AG08470 (cell line): ENCODE measurements around a stretch of chr19.

GRCh38 chr19:4676724-4677465, 6.8 kb upstream of the MYDGF start:
- RRBS = 75% methylated on average over 3 of the region's 23 CpGs

- RRBS = no CpG with 5 or more reads among the region's 3 CpGs
Observed at GRCh38 chr19:4722092-4722503, 1.5 kb downstream of the DPP9 start.

- RRBS = 7% methylated on average over 2 of the region's 30 CpGs
Observed at GRCh38 chr19:4722504-4723576, 802 bp downstream of the DPP9 start.

GRCh38 chr19:4793497-4794167, 2.1 kb downstream of the FEM1A start:
- RRBS = 95% methylated on average over 3 of the region's 30 CpGs

- RRBS = no CpG with 5 or more reads among the region's 9 CpGs
Observed at GRCh38 chr19:4922525-4922878, 13.2 kb downstream of the UHRF1 start.

DNA sequence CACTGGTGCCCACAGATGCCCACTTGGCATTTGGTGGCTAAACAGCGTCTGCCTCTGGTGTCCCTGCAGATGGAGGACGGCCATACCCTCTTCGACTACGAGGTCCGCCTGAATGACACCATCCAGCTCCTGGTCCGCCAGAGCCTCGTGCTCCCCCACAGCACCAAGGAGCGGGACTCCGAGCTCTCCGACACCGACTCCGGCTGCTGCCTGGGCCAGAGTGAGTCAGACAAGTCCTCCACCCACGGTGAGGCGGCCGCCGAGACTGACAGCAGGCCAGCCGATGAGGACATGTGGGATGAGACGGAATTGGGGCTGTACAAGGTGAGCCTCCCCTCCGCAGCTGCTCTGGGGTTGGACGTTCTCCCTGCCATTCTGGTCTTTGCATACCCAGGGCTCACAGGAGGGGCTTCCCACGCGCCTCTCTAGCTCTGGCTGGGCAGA, 19.9 kb downstream of the UHRF1 start:
- RRBS = no CpG with 5 or more reads among the region's 22 CpGs

DNA sequence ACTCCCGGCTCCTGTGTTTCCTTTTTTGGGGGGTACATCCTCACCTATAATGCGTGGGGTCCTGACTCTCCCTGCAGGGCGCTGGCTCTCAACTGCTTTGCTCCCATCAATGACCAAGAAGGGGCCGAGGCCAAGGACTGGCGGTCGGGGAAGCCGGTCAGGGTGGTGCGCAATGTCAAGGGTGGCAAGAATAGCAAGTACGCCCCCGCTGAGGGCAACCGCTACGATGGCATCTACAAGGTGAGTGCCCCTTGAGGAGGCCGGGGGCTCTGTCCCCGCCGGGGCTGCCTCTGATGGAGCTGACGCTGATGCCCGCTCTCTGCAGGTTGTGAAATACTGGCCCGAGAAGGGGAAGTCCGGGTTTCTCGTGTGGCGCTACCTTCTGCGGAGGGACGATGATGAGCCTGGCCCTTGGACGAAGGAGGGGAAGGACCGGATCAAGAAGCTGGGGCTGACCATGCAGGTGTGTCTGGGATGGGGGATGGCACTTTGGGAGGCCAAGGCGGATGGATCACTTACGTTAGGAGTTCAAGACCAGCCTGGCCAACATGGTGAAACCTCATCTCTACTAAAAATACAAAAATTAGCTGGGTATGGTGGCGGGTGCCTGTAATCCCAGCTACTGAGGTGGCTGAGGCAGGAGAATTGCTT, 18.3 kb upstream of the KDM4B start:
- RRBS = 97% methylated on average over 6 of the region's 28 CpGs

- RRBS = no CpG with 5 or more reads among the region's 14 CpGs
Observed at GRCh38 chr19:5091920-5092425, 123.1 kb downstream of the KDM4B start.

GRCh38 chr19:5128482-5128983, 159.6 kb downstream of the KDM4B start:
- RRBS = 39% methylated on average over 4 of the region's 19 CpGs

GRCh38 chr19:5131374-5132503, 162.8 kb downstream of the KDM4B start:
- RRBS = no CpG with 5 or more reads among the region's 36 CpGs

DNA sequence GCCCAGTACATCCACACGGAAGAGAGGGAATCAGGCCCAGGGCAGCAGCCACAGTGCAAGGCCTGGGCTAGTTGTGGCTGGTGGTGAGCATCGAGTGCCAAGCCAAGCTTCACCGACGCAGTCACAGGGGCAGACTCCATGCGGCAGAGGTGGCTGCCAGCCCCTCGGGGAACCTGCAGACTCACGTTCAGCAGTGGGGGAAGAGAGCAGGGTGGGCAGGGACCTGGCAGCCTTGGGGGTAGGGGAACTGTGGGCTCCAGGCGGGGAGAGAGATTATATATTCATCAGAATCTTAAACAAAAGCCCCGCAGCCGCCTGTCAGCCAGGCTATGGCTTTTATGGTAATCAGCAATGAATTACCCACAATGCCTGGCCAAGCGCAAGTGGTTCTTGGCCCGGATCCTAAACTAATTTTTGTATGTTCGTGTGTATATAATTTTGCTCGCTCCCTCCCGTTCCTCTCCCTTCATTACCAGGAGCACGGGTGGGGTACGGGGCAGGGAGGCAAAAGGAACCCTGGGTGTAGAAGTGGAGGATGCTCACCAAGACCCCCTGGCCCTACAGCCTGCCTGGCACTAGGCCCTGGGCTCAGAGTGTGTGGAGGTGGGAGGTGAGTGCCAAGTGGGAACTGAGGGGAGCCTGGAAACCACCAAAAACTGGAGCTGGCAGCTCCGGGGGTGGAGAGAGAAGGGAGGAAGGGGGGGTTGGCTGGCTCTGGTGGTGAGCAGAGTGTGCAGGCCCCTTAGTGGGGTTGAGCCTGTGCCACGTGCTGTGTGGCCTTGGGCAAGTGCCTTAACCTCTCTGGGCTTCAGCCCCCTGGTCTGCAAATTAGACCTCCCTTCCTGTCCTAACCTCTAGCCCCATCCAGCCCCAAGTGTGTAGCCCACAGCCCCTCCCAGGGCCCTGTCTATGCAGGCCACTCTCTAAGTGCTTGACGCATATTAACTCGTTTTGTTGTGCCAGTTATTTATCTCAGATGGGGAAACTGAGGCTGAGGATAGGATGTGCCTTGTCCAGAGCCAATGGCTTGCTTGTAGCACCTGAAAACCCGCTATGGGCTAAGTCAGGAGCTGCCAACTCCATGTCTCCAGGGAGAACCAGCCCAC, 31.8 kb downstream of the PTPRS start:
- RRBS = no CpG with 5 or more reads among the region's 22 CpGs

- RRBS = 17% methylated on average over 11 of the region's 52 CpGs
Observed at GRCh38 chr19:5338069-5339234, 2.2 kb downstream of the PTPRS start.

DNA sequence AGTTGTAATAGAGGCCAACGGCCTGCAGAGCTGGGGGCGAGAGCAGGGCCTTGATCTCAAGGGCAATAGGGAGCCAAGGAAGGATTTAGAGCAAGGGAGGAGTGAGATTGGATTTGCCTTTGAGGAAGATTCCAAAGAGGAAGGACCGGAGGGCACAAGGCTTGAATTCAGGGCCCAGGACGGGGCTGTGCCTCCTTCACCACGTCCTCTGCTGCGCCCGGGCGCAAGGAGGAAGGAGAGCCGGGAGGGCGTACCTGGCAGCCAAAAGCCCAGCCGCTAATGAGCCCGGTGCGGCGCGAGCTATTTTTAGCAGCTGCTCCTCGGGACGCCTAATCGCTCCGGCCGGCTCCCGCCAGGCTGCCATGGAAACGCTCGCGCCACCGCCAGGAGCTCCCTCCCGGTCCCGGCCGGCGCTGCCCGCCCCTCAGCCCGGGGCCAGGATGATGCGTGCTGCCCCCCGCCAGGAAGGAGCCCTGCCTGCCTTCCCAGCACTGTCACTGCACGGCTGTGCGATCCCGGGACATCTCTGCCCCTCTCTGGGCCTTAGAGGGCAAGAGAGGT, 81.2 kb downstream of the ZNRF4 start:
- RRBS = 5% methylated on average over 29 of the region's 36 CpGs

- RRBS = 92% methylated on average over 7 of the region's 44 CpGs
Observed at GRCh38 chr19:5703623-5704680, 13.9 kb downstream of the RPL36 start.

- RRBS = no CpG with 5 or more reads among the region's 37 CpGs
Observed at GRCh38 chr19:5707590-5708683, 12.0 kb downstream of the LONP1 start.

GRCh38 chr19:5892708-5893527, 10.7 kb downstream of the NDUFA11 start:
- RRBS = 4% methylated on average over 2 of the region's 24 CpGs

DNA sequence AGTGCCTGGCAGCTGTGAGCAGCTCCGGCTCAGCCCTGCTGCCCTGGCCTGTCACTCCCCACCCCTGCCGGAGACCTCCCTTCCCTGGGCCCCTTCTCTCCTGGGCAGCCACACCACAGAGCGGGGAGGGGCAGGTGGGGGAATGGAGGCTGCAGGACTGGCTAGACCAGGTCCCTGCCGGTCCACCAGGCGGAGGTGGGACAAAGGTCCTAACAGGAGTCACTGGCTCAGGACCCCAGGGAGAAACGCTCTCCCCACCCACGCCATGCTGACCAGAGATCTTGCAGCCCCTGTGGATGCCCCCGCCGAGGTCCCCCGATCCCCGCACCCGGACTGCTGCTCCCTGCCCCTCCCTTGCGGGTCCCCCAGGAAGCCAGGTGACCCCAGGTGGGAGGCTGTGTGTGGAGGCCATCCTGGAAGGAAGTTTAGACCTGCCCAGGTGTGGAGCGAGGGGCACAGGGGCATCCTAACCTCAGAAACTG, 1.3 kb downstream of the CAPS start:
- RRBS = 79% methylated on average over 3 of the region's 14 CpGs

- RRBS = no CpG with 5 or more reads among the region's 7 CpGs
Observed at GRCh38 chr19:5923687-5923999, 9.6 kb downstream of the CAPS start.

GRCh38 chr19:5993410-5994790, 16.0 kb upstream of the RANBP3 start:
- RRBS = 47% methylated on average over 4 of the region's 48 CpGs

DNA sequence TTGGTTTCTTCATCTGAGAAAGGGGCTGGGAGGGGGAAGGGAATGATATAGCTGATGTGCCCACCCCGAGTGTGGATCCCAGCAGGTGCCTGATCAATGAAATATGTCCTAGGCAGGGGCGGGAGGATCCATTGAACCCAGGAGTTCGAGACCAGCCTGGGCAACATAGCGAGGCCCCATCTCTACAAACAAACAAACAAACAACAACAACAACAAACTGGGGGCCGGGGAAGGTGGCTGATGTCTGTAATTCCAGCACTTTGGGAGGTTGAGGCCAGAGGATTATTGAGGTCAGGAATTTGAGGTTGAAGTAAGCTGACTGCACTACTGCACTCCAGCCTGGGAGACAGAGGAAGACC, 48.5 kb downstream of the RFX2 start:
- RRBS = no CpG with 5 or more reads among the region's 5 CpGs